ENCODE results near the gene TMEM186.

- PRO-cap: no peak
Measured at GRCh38 chr16:4314436-4315193, 1.3 kb upstream of the GLIS2 start.

- PRO-cap: no peak
Measured at GRCh38 chr16:4376628-4377540, 5.2 kb downstream of the VASN start.

DNA sequence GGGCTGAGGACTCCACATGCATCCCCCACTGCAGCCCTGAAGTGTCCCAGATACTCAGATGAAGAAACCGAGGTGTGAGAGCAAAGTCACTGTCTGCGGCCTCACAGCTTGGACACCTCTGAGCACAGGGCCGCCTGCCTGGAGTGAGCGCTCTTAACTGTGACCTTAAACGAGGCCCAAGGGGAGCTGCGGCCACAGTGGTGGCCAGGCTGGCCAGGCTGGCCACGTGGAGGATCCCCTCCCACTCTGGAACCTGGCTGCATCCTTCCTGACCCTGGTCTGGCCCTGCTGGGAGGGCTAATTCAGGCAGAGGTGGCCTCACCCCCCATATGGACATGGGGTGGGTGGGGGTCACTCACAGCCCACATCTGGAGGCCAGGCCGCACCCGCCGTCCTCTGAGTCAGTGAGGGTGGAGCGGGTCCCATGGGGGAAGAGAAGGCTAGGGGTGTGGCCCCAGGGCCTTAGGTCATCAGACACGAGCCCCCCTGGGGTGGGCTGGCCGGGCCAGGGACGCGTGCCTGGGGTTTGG lies 6.6 kb downstream of the VASN start:
- PRO-cap: no peak

DNA sequence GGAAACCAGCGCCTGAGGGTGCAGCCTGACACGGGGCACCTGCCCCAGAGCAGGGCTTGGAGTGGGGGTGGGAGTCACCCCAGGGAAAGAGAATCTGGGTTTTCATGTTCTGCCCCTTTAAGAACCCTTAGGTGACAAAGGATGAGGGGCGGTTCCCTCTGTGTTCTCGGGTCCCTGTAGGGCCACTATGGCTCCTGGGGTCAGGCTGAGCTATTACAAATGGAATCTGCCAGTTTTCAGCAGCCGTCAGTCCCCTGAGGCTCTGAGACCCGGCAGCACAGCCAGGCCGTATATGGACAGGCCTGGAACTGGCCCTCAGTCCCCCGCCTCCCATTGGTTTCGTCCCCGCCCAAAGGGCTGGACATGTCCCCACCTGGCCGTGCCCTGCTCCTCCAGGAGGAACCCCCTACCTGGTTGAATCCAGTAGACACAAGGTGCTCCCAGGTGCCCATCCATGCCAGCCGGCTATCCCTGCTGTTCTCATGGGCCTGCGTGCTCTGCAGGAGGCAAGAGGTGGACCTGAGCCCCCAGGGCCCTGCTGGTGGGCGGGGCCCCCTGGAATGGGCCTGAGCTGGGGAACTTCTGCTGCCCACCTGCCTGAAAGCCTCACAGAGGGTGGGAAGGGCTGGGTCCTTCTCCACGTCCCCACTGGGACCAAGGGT lies 16.6 kb downstream of the VASN start:
- PRO-cap: no peak

GRCh38 chr16:4411605-4412305 lies 4.6 kb downstream of the CORO7 start:
- PRO-cap: no peak

- PRO-cap: no peak
Measured at GRCh38 chr16:4610519-4610790, 4.2 kb downstream of the UBALD1 start.

- PRO-cap: no peak
Measured at GRCh38 chr16:4613094-4613720, 1.5 kb downstream of the UBALD1 start.

DNA sequence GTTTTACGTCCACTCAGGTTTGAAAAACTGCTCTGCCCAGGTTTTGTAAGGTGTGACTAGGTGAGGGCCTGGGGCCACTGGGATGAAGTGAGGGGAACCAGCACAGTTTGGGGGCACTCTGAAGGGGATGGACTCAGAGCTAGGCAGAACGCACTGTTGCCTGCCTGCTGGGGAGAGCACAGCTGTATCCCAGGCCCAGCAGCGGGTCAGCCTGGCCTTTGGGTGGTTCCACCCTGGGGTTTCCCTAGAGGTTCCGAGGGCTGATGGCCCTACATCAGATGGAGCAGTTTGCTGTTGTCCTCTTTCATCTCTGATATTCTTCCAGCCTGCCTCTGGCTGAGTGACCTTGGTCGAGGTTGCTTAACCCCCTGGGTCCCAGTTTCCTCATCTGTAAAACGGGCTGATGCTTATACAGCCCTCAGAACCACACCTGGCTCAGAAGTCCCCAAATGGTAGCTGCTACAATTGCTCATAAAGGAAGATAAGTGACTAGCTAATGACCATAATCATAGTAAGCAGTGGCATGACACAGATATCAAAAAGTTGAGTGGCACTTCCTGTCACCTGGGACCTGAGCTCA lies 1.6 kb downstream of the MGRN1 start:
- PRO-cap: no peak

- PRO-cap: no peak
Measured at GRCh38 chr16:4679001-4679583, 14.3 kb upstream of the NUDT16L1 start.

- PRO-cap: no peak
Measured at GRCh38 chr16:4679584-4680814, 13.4 kb upstream of the NUDT16L1 start.

DNA sequence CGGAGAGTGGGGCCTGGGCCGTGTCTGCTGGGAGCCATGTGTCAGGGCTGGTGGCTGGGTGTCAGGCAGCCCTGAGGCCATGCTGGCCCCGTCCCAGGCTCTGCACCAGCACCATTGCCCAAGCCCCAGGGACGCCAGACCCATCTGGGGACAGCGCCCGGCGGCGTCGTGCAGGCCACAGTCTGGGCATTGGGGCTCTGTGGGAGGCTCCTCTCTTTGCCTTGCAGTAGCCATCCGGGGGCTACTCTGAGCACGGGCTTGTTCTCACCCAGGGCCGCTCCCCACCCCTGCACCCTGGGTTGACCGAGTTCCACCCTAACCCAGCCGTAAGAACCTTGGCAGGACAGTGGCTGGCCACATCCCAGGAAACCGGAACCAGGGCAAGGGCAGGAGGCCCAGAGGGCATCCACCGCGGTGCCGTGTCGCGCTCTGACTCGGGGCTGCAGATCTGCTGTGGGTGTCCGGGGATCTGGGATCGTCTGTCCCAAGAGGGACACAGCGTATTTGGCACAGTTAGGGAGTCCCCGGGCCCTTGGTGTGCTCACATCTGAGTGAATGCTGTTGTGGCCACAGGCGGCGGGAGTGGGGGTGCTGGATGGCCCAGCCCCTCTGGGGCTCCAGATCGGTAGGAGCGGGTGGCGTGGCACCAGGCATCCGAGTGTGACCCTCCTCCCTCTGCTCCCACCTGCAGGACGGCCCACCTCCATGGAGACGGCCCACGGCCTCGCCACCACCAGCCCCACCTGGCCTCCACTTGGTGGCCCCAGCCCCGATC lies 5.1 kb upstream of the NUDT16L1 start:
- PRO-cap: no peak

DNA sequence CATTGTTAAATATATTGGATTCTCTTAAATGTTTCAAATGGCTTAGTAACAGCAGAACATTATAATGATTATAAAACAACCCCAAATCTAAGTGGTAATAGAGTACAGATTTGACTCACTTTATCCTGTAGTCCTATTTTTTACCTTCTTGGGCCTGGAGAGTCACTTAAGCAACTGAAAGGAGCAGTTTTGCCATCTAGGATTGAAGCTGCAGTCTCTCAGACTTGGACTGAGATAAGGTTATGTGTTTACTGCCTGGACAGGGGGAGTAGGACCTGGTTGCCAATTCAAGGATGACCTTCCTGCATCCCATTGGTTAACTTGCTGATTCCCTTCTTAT lies 2.8 kb downstream of the UBN1 start:
- PRO-cap: no peak

DNA sequence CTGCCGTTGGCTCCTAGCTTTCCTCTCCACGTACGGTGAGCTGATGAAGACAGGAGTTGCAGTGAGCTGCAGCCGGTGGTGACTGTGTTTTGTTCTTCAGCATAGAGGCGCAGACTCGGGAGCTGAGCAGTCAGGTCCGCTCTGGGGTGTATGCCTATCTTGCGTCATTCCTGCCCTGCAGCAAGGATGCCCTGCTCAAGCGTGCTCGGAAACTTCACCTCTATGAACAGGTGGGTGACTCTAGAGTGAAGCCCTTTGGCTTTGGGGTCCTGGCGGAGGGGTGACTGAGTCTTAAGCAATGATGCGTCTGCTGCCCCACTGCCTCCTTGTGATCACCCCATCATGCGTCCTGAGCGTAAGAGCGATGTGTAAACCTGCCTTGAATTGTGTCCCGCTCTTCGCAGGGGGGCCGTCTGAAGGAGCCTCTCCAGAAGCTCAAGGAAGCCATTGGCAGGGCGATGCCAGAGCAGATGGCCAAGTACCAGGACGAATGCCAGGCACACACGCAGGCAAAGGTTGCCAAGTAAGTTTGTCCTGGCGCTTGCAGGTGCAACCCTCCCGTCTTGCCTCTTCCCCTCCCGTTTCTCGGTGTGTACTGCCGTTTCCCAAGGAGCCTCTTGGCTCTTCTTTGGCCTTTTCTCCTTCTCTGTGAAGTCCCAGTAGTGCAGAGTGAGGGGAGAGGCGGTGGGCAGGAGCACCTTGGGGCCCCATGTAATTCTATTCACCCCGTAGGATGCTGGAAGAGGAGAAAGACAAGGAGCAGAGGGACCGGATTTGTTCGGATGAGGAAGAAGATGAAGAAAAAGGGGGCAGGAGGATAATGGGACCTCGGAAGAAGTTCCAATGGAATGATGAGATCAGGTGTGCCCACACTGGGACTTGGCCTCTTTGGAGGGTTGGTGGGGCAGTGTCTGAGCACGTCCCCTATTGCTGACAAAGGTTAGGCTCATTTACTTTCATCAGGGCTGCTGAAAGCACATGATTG lies 23.1 kb downstream of the UBN1 start:
- PRO-cap: no peak

DNA sequence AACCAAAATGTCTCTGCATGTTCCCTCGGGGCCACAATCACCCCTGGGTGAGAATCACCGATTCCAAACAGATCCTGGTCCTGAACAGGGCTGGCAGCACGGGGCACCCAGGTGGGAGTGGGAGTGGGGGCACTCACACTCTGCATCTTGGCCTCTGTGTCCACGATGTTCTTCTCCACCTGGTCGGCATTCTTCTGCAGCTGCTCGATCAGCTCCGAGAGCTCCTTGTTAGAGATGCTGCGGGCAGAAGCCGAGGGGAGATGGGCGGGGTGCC lies 26.3 kb downstream of the PPL start:
- PRO-cap: no peak

DNA sequence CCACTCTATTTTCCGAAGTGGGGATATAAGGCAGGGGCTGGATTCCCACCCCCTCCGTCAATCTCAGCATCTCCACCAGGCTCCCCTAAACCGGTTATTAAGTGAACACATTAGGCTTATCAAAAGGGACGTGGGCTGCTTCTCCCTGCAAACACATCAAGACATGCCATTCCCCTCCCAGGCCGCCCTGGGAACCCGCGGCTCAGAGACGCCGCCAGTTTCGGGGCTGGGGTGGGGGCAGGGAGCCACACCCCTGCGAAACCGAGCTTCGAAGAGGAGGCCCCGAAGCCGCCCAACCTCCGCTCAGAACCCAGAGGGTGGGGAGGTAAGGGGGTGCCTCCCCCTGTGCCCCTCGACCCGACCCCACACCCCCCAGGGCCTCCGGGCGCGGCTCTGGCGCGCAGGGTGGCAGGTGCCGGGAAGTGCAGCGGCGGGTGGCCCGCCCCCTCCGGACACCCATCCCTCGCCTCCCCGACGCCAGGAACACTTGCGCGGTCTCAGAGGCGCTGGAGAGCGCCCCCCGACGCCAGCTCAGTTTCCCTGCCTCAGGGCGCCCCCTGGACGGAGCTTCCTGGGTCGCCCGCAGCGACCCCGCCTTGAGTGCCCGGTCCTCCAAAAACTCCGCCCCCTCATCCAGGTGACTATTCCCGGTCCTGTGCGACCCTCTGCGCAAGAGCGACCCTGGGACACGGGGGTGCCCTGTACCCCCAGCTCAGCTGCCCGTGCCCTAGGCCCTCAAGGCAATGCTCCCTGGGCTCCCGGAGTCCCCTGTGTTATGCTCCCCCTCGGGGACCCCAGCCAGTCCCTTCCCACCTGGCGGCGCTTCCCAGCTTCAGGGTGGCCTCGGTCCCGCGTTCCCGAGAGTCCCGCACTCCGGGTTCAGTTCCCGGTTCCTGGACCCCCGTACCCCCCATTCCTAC lies 704 bp downstream of the PPL start:
- PRO-cap: no peak

DNA sequence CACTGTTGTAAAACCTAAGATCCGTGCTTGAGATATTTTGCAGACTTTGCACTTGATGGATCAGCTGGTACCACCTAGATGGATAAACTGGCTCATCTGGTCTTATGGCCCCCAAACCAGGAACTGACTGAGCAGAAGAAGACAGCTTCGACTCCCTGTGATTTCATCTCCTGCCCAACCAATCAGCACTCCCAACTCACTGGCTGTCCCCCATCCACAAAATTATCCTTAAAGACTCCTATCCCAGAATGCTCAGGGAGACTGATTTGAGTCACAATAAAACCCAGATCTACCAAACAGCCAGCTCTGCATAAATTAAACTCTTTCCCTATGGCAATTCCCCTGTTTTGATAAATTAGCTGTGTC lies 477.2 kb downstream of the TMEM114 start:
- PRO-cap: no peak

- PRO-cap: no peak
Measured at GRCh38 chr16:8328302-8328779, 262.0 kb downstream of the TMEM114 start.

DNA sequence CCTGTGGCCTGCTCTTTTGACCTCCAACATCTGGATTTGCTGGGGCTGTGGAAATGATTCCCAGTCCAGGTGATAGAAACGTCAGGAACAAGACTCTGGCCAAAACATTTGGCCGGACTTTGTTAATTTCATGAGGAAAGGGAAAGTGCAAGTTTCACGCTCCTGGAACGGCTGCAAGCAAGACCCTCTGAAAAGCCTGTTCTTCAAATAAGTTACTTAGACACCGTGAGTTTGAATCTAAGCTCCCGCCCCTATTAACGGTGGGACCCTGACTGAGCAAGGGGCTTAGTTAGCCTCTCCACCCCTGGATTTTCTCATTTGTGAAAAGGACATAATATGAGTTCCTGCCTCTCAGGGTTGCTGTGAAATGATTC lies 42.4 kb downstream of the TMEM114 start:
- PRO-cap: no peak

DNA sequence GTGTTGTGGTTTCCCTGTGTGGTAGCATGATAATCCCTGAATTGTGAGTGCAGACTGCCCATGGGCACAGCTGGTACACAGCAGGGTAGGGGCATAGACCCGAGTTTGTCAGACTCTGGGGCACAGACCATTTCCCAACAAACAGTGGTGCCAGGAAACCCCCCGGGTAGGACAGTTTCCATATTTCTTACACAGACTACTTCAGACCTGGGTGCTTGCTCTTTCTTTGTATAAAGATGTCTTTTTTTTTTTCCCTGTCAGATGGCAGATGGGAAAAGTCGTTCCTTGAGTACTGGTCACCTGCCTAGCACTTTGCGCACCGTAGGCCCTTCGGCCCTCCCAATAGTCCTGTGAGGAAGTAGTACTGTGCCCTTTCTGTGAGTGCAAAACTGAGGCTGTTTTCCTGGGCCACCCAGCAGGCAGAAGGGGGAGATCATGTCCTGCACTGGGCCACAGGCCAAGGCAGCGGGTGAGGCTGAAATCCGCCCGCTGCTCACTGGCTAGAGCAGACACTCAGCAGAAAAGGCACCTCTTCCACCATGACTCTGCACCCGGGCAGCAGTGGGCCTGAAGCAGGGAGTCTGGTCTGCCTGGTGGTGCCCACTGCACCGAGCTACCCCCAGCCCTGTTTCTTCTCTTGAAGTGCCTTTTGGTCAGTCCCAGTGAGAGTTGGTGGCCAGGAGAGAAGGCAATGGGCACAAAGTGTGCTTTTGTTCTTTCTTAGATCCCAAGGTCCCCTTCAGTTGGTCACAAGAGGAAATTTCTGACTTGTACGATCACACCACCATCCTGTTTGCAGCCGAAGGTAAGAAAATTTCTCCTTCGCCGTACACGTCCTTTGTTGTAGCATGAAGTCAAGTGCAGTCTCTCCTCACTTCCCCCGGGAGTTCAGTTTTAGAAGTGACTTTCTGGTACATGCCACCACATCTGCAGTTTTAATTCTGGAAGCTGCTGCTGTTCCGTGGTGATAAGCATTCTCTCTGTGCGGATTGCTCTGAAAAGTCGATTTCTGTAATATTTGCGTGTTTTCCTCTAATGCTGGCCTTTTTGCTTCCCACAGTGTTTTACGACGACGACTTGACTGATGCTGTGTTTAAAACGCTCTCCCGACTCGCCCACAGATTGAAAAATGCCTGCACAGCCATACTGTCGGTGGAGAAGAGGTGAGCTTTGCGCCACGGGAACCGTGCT lies 20.3 kb downstream of the METTL22 start:
- PRO-cap: no peak

DNA sequence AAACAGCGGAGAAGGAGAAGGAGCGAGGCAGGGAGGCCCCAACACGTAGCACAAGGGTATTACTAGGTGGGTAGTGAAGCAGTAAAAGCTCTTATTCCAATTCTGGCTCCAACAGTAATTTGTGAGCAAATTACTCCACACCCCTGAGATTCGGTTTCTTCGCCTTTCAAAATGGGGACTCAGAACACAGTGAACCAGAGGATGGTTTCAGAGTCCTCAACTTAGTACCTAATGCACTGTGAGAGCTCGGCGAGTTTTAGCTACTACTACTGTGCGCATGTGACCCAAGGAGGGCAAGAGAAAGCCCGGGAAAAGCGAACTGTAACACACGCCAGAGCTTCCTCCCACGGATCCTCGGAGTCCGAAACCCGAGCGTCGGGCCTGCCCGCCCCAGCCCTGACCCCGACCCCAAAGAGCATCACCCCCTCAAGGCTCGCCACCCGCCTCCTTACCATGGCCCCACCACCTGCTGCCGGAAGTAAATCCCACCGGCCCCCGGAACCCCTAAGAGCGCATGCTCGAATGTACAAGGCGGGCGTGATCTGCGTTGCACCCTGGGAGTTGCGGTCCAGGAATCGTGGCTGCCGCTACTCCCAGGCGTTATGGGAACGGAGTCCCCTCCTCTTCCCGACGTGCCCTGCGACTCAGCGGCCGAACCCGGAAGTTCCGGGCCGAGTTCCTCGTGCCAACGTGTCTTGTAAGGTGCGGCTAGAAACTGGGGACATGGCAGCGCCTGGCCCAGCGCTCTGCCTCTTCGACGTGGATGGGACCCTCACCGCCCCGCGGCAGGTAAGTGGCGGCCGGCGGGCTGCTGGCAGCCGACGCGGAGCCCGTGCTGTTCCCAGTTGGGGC lies at the start of gene TMEM186:
TMEM186 (minus strand) TSS at position 480 of the 852 bp plus-strand sequence.
- PRO-cap: bidirectional peak, plus-strand start at position 297 of the sequence, minus-strand start at position 231 of the sequence; bidirectional peak, plus-strand start at position 674 of the sequence, minus-strand start at position 480 of the sequence

All from endothelial cell (in vitro differentiated cells).